SJCRH30 (cell line): ENCODE results near the genes HAUS7 and DUSP9.

DNA sequence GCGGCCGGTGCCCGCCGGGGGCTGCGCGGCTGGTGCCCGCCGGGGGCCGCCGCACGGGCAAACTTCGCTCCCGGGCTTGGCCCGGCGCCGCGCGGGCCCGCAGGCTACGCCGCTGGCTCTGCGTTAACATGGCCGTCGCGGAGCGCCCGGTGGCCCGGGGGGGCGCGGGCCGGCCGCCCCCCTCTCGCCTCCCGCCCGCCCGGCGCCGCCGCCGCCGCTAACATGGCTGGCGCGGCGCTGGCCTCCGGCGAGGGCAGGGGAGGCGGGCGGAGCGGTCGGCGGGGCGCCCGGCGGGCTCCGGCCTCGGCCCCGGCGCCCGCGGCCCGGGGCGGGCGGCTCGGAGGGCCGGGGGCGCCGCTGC, 690 bp downstream of the HMGB3 start:
- RAMPAGE, long total RNA: no peak

- RAMPAGE, long total RNA: no peak
Measured at GRCh38 chrX:150985264-150986062, 2.3 kb downstream of the HMGB3 start.

- RAMPAGE, long total RNA: no peak
Measured at GRCh38 chrX:151722346-151722780, 6.5 kb downstream of the FATE1 start.

GRCh38 chrX:151734523-151734731, 119 bp upstream of the CNGA2 start:
- RAMPAGE, long total RNA: no peak

DNA sequence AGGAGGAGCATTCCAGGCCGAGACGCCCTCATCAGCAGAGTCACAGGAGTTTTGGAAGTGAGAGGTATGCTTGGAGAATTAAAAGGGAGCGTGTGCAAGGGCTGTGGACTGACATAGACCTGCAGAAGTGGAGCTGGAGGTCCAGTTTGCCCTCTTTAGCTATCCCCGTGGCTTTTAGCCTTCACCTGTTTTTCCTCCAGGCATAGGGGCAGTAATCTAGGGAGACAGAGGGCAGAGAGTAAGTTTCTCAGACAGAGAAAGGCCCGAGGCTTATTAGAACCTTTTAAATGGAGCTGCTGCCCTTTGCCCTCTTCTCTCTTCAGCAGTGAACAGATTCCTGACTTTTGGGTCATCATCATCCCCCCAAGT, 758 bp downstream of the NSDHL start:
- RAMPAGE, long total RNA: no peak

DNA sequence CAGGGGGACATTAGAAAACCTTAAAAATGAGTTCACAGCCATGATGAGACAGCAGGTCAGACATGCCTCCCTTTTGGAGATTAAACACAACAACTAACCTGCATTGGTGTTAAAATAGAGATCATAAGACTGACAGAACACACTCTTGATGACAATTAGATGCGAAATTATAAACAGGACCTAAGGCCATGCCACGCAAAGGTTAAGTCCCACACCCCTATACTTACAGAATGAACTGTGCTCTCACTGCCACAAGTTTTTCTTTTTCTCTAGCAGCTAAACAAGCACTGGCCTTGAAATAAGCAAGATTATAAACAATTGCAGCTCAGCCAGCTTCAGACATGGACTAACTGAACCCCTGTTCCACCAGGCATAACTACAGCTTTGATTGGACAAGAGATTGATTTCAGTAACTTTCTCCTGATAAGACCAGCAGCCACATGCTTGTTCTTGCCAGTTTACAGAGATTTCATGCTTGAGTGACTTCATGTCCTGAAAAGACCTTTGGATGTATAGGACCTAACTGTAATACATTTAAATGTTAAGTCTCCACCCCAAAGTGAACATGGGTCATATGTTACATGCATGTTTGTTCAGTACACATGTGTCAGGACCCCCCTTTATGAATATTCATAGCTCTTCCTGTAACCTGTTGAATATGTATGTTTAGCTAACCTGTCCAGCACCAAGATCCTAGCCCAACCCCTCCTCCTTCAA, 27.8 kb downstream of the ZNF275 start:
- RAMPAGE, long total RNA: no peak

DNA sequence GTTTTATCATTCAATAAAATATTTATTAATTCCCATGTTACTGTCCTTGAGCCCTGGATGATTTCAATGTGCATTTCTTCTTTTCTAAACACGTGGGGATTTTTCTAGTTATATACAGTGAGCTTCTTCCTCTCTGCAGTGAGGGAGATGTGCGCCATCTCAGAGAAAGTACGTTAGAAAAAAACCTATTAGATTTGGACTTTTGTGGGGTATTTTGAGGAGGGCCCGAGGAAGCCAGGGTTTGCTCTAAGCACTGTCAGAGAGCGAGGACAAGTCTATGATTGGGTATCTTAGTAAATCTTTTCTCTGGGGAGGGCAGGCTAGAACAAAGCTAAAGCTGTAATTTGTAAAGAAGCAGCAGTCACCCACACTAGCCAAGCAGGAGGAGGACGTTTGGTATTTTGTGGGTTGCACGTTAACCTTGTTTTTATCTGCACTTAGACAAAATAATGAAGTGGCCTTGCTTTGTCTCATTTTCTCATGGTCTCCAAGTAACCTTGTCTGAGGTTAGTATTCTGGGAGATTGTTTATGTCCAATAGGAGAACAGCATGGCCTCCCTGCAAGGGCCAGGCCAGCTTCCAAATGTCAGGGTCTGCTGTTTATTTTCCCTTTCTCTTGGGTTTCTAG, 30.1 kb downstream of the PNMA6E start:
- RAMPAGE, long total RNA: no peak

GRCh38 chrX:153462197-153462775, 8.1 kb downstream of the HAUS7 start:
- RAMPAGE, long total RNA: no peak

DNA sequence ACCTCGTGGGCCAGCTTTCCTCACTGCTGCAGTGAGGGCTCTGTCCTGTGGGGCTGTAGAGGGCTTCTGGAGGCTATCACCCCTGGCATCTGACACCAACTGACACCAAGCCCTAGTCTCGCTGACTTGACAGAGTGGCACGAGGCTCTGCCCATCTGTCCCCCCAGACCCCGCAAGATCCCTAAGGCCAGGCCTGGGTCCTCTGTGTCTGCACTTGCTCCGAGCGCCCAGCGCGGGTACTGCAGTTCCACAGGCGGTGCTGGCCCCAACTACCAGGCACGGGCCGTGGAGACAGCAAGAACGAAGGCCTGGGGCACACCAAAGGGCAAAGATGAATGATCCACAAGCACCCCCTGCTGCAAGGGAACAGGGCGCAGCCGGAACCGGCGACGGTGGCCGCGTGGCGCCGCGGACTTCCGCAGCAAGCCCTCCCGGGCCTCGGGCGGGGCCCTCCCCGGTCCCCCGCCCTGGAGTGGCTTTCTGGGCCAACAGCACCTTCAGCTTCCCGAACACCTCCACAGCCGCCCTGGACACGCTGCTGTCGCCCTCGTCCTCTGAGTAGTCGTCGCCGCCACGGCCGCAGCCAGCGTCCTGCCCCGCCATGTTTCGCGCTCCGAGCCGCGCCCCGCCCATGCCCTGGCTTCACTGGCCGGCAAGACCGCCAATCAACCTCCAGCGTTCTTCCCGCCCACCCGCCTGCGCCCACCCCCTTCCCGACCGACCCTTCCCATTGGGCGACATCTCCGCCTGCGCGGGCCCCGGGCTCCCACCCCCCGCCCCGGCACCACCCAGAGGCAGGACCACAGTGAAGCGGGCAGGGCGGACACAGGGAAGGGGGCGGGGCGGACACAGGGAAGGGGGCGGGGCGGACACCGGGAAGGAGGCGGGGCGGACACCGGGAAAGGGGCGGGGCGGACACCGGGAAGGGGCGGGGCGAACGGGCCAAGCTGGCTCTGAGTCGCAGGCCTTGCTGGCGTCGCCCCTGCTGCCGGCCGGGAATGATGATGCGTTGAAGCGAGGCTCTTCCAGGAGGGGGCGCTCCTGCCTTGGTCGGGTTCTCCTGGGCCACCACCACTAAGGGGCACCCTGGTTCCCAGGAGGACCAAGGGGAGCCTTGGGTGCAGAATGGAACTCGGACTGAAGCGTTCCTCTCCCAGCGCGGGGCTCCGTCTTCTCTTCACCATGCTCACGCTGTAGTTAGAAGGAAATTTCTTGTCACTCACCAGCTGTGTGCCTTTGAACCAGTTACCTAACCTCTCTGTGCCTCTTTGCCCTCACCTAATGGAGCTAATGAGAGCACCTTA, at the start of gene HAUS7:
HAUS7 (minus strand) TSS at position 622 of the 1,304 bp plus-strand sequence.
- RAMPAGE, long total RNA: no peak

- RAMPAGE, long total RNA: no peak
Measured at GRCh38 chrX:153537398-153538342, 20.2 kb downstream of the ATP2B3 start.

GRCh38 chrX:153646906-153647523, at the start of gene DUSP9:
Gene DUSP9 (plus strand): TSS chrX:153647203.
- RAMPAGE, long total RNA: no peak

DNA sequence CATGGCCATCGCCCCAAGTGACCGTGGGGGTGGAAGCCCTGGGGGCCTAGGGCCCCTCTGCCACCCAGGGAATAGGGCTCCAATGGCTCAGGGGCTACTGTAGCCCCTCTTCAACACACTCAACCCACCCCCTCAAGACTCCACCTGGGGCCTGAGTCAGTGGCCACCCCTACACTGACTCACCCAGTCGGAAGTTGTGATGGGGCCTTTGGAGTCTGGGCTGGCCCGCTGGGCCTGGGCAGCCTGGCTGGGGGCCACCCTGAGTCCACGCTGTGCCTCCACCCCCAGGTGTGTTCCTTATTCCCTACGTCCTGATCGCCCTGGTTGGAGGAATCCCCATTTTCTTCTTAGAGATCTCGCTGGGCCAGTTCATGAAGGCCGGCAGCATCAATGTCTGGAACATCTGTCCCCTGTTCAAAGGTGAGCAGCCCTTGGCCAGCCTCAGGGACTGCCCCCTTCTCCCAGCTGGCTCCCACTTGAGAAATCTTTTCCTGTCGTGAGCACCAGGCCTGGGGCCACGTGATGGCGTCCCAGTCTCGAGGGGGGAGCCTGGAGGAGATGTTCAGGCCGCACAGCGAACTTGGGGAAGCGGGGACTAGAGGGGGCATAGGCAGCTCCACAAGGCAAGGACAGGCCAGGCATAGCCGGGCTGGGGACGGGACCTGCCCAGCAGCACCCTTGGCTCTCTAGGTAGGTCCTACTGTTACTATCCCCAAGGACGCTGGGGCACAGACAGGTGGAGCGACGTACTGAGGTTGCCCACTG, 2.5 kb downstream of the SLC6A8 start:
- RAMPAGE, long total RNA: no peak

GRCh38 chrX:153699839-153700404, 12.2 kb downstream of the SLC6A8 start:
- RAMPAGE, long total RNA: no peak

GRCh38 chrX:153706519-153707307, 17.5 kb downstream of the BCAP31 start:
- RAMPAGE, long total RNA: no peak

DNA sequence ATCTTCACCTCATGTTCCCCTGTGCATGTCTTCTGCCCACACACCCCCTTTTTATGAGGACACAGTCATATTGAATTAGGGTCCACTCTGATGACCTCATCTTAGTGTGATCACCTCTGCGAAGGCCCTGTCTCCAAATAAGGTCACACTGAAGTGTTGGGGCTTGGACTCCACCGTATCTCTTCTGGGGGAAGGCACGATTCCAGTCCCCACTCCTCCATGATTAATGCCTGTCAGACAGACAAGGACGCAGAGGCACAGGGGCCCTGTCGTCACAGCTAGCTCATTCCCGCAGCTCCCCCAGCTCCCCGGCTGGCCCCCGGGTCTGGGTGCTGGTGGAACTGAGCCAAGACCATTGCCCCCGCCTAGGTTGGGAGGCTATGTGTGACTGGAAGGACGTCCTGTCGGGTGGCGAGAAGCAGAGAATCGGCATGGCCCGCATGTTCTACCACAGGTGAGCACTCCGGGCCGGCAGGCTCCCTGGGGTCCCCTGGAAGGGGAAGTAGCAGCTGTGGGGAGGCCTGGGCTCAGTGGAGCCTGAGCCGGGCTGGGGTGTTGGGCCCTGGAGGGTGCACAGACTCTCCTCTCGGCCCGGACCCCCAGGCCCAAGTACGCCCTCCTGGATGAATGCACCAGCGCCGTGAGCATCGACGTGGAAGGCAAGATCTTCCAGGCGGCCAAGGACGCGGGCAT, 18.1 kb downstream of the ABCD1 start:
- RAMPAGE, long total RNA: no peak

GRCh38 chrX:153818817-153819814, 11.2 kb downstream of the PDZD4 start:
- RAMPAGE, long total RNA: no peak

DNA sequence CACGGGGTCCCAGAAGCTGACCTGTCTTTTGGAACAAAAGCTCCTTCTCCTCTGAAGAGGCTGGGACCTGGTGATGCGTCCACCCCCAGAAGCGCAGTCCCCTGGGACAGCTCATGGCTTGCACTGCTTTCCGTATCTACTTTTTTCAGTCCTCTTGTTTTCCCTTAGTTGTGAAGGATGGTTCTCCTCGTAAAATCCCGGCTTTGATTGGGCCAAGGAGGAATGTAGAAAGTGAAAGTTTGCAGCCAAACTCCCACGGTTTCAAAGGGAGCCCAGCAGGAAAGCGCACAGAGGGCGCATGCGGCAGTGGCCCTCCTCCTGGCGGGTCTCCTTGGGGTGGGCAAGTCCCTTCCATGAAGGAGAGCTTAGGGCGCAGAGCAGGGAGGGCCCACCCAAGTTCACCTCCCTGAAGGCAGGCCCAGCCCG, 2.2 kb downstream of the PDZD4 start:
- RAMPAGE, long total RNA: no peak

GRCh38 chrX:153942700-153943132, 1.7 kb downstream of the RENBP start:
- RAMPAGE, long total RNA: no peak

DNA sequence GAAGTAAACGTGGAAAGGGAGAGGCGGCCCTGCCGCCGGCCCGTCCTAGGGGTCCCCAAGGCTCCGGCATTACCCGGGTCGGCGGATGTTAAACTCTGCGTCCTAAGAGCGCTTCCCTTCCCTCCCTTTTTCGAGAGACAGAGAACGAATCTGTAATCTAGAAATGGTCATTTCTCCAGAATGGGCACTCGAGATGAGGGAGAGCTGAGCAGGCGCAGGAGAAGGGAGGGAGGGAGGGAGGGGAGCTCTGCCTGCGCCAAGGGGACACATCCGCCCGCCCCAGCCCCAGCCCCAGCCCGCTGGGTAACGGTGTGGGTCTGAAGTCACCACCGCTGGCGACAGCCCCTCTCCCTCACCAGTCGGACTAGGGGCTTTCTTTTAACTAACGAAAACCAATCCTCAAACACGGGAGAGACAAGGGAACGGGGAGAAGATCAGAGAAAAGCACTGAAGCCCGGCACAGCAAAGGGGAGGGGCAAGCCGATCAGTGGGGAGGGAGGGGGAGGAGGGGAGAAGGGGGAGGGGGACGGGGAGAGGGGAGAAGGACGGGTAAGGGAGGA, 1.6 kb downstream of the HCFC1 start:
- RAMPAGE, long total RNA: no peak

DNA sequence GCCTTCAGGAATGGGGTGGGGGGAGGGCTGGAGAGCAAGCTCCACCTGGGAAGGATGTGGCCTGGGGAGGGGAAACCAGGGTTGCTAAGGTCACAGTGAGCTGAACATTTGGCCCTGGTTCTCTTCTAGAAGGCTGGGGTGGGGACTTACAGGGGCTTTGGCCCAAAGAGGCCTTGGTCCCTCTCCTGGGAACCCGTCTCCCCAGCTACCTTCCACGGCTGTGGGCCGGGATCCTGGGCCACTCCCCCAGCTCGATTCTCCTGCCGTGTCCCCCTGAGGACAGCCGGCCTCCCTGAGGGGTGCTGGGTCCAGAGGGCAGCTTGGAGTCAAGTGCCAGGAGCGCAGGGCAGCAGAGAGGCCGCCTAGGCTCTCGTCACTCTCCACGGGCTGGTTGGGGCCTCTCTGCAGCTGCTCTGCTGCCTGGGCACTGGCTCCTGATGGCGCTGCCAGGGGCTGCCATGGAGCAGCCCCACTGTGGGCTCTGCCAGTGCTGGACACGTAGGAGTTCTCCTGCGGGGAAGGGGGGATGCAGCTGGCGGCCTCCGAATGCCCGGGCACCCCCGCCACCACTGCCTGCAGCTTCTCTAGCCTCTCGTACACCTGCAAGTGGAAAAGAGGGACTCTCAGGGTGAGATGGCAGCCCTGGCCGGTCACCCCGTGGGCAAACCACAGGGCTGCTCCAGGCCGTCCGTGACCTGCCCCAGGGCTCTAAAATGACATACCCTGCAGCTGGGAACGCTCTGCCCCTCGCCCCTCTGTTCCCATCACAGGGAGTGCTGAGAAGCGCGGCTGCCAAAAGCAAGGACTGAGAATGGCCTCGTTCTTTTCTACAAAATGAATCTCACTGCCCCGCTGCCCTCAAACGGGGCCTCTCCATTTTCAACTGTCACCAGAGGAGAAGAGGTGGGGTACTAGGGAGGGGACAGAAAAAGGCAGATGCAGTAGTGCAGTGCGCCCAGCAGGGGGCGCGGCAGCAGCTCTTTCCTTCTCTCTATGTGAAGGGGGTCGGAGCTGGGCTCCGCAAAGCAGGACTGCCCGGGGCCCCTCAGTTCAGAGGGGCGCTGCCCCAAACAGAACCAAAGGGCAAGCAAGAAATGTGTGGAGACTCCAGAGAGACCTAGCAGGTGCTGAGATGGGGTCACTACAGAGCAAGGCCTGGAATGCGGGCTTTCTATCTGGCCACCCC, 6.5 kb downstream of the IRAK1 start:
- RAMPAGE, long total RNA: no peak